Subcutaneous preadipocyte (primary cell): ENCODE measurements around a stretch of chr17.

DNA sequence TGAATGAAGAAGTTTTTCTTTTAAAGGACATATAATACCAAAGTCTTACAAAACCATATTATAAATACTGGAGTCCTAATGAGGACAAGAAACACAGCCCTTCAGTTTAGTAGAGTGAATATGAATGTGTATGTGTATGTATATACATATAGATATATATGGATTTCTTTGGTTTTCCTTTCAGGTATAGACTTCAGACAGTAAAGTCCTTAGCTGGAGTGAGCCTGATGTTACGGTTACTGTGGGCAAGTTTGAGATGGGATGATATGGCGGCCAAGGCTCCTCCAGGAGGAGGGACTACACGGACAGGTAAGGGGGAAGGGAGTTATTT lies 77.8 kb downstream of the C17orf58 start:
- CAGE, long polyA plus RNA: no peak

- CAGE, long polyA plus RNA: no peak
These were observed 21.8 kb downstream of the C17orf58 start for GRCh38 chr17:67974108-67975177.

DNA sequence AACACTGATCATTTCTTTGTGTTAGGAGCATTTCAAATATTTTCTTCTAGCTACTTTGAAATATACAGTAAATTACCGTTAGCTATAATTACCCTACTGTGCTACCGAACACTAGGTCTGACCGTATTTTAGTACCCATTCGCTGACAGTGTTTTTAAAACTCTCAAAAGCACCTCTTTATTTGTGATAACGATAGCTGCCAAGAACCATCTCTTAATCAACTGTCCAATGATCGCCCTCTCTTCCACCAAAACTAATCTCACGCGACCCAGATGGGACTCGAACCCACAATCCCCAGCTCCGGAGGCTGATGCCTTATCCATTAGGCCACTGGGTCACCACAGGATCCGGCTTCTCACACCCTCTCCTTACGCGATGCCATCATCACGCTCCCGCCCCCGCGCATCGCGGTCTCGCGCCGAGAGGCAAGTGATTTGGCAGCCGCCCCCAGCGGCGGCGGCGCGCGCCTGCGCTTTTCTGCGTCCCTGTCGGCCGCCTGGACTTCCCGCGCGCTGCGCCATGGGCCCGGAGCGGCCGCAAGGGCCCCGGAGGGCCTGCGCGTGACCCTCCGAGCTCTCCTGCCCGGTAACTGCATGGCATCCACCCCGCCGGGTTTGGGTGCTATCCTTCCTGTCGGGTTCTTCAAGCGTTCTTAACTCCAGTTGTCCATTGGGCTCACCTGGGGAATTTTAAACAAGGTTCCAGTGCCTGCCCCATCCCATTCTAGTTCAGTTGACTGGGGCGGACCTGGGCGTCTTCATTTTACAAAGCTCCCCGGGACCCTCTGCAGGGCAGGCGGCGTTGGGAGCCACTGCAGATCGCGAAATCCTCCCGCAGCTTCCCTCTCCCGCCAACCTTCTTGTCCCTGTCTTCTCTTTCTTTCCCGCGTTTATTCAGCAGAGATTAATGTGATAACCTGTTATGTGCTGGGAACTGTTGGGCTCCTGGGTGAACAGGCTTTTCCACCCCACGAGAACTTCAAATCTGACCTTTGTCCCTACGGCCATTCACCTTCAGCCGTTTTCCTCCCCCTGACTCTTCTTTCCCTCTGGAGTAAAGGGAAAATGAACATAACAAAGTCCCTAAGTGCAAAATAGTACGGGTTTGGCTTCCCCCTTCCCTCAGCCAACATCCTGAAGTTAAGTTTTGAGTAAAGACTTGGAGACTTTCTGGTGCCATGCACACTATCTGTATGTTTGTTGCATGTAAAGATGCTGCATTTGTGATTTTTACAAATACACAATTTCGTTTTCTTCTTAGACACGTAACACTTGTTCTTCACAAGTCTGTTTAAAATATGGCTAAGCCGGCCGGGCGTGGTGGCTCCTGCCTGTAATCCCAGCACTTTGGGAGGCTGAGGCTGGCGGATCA lies 15.4 kb upstream of the KPNA2 start:
- CAGE, long polyA plus RNA: no peak

- CAGE, long polyA plus RNA: no peak
These were observed 6.1 kb upstream of the KPNA2 start for GRCh38 chr17:68029442-68029878.

- CAGE, long polyA plus RNA: no peak
These were observed 86.0 kb upstream of the AMZ2 start for GRCh38 chr17:68161630-68162548.

GRCh38 chr17:68182653-68183652 lies 64.9 kb upstream of the AMZ2 start:
- CAGE, long polyA plus RNA: no peak

DNA sequence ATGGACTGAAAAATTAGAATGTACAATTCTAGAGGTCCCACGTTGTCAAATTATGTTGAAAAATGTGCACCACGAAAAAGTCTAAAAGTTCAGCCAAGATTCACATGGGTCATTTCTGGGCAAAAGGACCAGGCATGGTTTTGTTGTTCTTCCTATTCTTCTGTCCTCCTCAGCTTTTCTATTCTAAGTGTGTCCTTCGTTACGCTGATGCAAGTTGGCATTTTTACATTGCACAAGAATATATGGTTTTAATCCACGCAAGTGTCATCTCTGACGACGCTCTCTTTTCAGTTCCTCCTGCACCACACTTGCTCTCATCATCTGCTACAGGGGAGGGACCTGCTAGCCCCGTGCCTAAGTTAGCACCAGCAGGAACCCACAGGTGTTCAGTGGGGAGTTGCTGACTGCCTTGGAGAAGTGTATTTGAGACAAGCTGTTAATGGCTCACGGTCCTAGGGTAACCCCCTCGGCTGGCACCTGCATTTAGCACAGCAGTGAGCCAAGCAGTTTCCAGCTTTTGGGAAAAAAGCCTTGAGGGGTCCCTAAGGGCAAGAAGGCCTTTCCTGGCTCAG lies 10.6 kb upstream of the AMZ2 start:
- CAGE, long polyA plus RNA: no peak

GRCh38 chr17:68386108-68386808 lies 71.0 kb downstream of the WIPI1 start:
- CAGE, long polyA plus RNA: no peak

GRCh38 chr17:68391524-68392022 lies 65.7 kb downstream of the WIPI1 start:
- CAGE, long polyA plus RNA: no peak

GRCh38 chr17:68398448-68398995 lies 58.8 kb downstream of the WIPI1 start:
- CAGE, long polyA plus RNA: no peak

- CAGE, long polyA plus RNA: no peak
These were observed 375 bp downstream of the PRKAR1A start for GRCh38 chr17:68512528-68513081.

DNA sequence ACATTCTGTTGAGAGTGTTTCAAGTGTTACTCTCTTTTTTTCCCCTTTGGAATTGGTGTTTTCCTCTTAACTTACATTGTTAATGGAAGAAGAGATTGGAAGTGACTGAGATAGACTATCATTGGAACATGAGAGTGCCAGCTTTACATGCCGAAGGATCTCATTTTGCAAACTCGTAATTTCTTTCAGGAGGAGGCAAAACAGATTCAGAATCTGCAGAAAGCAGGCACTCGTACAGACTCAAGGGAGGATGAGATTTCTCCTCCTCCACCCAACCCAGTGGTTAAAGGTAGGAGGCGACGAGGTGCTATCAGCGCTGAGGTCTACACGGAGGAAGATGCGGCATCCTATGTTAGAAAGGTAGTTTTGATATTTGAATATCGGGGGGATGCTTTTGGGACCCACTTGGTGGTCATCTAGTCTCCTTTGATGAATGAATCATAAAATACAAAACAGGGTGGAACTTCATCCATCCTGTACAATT lies 10.4 kb downstream of the PRKAR1A start:
- CAGE, long polyA plus RNA: no peak

- CAGE, long polyA plus RNA: no peak
These were observed 18.8 kb downstream of the PRKAR1A start for GRCh38 chr17:68530620-68531743.

DNA sequence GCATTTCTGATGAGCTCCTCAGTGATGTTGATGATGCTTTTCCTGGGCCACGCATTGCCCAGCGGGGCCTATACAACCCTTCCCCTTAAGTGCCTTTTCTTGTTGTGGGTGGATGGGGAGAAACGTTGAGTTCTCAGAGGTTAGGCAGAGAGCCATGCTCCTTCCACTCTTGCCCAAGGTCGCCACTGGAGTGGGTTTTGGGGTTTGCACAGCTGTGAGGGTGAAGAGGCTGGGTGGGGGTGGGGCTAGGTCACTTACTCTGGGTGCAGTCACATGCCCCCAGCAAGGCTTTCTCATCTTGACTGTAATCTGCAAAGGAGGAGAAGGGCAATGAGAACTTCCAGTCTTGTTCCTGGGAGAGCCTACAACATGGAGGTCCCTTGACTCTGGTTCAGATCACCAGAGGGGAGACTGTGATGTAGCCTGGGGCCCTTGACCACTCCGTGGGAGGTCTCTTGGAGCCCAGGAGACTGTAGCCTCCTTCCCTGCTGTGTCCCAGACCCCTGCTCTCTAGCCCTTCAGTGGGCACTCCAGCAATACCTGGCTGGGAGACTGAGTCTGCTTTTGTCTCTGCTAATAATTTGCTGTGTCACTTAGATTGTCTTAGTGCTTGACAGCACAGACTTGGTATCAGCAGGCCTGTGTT lies 42.4 kb downstream of the PRKAR1A start:
- CAGE, long polyA plus RNA: no peak

DNA sequence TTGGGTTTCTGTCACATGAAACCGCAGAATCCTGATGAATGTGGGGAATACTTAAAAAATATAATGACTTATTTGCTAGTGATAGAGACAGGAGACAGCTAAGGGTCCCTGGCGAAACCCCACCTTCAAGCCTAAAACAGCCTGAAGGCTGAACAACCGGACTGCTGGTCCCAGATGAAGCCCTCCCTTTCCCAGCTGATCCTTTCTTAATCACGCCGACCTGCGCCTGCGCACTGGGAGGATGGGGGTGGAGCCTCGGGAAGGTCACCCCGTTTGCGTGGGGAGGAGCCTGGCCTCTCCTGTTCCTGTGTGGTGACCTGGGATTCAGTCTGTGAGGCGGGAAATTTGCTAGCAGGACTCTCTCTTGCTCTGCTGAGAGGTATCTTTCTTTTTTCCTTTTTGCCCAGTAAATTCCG lies 9.7 kb downstream of the FAM20A start:
- CAGE, long polyA plus RNA: no peak

- CAGE, long polyA plus RNA: no peak
These were observed 70.3 kb downstream of the ABCA8 start for GRCh38 chr17:68884768-68885443.

DNA sequence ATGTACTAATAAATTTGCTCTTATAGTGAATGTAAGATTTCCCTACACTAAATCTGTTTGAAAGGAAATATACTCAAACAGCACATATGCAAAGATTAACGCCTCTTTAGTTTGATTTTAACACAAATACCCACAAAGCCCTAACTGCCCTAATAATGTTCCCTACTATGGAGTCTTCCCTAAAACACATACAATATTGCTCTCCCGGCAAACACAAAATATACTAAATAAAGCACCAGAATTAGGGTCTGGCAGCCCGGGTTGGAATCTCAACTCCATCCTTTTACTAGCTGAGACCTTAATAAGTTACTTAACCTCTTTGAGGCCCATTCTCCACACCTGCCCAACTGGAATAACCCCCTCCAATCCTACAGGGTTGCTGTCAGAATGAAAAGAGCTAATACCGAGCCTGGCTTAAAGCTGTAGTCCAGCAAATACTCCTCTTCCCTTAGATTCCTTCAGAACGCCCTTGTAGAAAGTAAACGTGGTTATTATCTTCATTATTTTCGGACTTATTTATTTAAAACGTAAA lies 1.0 kb downstream of the ABCA5 start:
- CAGE, long polyA plus RNA: no peak

- CAGE, long polyA plus RNA: no peak
These were observed 158.8 kb downstream of the MAP2K6 start for GRCh38 chr17:69573269-69573804.

DNA sequence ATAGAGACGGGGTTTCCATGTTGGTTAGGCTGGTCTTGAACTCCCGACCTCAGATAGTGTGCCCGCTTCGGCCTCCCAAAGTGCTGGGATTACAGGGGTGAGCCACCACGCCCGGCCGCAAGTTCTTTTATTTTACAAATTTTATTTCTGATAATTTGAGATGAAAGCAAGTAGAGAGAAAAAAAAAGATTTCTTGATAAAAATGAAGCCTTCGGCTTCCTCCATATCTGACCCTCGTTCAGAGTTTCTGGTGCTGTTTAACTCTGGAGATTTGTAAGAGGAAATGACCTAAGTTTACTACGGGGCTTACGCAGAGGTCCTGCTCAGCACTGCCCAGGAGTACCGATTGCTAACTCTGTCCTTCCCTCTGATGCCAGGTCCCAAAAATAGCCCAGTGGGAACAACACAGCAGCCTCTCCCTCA lies 174.4 kb upstream of the KCNJ16 start:
- CAGE, long polyA plus RNA: no peak

DNA sequence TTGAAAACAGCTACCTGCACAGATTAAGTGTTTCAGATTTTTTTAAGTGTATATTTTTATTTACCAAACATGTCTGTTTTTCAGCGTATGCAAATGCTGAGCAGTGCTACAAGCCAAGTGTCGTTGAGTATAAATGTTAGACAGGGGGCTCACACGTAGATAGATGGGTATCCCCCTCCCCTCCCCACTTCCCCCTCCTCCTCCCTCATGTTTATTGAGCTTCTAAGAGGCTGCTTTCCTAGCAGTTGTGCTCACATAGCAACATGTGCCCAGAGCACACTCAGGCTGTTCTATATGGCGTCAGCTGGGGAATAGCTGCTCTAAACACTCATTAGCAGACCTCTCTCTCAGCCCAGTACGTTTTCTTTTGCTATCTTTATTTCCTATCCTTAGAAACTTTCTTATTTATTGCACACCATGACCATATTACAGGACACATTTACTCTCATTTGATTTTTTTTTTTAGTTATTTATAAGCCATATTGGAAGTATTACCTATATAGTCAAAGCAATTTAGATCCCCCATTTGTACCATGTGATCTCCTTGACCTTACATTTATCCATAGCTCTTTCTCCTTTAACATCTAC lies 1.8 kb downstream of the KCNJ2 start:
- CAGE, long polyA plus RNA: no peak